Progenitor cell of endocrine pancreas (in vitro differentiated cells): ENCODE measurements around the genes MRPS18B, ATAT1, NRM, MUC21 and TCF19.

- PRO-cap = no peak
These were observed 4.4 kb downstream of the PPP1R10 start for GRCh38 chr6:30612321-30613320.

DNA sequence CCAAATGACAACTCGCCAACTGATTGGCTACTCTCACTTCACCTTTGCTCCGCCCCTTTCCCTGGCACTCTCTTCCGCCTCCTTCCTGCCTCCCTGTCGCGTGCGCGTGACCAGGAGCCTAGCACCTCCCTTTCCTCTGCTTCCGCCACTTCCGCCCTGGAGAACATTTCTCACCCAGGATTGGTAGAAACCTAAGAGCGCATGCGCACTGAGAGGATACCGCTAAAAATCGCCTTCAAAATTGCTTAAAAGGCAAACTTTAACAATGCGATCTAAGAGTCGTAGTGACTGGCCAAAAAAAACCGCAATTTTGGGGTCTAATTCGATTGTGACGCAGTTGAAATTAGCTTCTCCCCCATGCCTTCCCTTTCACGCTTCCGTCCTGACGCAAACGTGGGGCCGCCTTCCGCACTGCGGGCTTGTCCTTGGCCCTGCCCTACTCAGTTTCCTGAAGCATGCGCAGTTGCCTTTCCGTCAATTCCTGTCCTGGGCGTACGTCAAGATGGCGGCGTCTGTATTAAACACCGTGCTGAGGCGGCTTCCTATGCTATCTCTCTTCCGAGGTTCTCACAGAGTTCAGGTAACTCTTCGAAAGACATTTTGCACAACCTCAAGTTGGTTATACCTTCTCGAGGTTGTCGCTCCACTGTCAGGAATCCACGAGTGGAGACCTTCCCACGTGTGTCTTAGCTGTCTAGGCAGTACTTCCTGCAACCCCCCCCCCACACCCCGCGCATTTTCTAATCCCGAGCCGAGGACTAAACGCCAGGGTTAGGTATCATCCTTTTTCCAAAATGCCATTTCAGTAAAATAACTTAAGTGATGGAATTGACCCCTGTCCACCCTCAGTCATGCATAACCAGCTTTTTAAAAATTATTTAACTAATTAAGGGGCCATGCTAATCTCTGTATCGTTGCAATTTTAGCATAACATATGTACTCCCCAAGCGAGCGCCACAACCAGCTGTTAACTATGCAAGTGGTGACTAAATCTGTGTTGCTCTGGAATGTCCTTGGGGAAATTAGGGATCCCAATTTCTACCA, at the start of gene MRPS18B:
TSS of gene MRPS18B (plus strand) at position 477 of the 1,044 bp plus-strand sequence.
- PRO-cap = bidirectional peak, plus-strand start at position 159 of the sequence, minus-strand start outside the sequence; bidirectional peak, plus-strand start at position 477 of the sequence, minus-strand start at position 395 of the sequence

DNA sequence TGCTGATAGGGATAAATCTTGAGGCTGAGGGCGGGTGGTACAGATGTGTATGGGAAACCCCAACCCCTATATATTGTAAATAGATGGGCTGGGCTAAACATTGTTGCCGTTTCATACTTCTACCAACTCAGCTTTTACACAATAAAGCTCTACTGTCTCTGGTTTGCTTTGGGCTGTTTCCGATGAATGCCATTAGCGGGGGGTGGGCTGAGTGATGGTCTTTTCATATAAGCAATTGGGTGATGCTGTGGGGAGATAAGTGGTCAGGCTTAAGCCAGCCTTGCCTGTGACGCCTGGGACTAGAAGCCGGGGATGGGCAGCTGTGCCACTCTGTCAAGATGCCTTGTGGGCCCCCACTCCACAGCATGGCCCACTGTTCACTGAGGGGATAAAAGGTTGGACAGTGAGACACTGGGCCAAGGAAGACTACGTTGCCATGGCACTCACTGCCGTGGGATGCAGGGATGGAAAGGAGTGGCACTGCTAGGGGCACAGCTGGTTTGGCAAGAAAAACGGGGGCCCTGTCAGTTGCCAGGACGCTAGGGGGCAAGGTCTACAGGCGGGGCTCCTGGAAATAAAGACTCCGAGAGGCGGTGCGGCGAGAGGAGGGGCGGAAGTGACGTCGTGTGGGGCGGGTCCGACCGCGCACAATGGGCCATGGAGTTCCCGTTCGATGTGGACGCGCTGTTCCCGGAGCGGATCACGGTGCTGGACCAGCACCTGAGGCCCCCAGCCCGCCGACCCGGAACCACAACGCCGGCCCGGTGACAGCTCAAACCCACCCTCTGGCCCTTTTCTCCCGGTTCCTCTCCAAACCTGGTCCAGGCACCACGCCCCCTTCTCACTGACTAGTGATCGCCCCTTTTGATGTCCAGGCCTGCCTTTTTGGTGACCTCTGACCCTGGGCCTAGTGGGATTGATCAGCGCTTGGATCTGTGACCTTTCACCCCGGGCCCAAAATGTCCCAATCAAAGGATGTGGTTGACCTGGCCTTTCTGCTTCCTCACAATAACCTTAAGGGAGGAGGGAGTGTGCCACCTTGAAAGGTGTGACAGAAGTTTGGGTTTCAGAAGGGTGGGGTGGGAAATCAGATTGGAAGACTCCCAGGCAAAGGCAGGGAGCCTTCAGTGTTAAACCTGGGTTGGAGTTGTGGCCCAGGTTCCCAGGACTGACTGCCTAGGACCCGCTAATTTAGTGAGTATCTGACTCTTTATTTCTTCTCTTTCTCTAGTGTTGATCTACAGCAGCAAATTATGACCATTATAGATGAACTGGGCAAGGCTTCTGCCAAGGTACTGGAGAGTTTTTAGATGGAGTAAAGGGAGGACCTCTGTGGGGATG, at the start of gene ATAT1:
TSS of gene ATAT1 (plus strand) at position 646 of the 1,341 bp plus-strand sequence.
- PRO-cap = unidirectional peak, plus-strand start at position 650 of the sequence

DNA sequence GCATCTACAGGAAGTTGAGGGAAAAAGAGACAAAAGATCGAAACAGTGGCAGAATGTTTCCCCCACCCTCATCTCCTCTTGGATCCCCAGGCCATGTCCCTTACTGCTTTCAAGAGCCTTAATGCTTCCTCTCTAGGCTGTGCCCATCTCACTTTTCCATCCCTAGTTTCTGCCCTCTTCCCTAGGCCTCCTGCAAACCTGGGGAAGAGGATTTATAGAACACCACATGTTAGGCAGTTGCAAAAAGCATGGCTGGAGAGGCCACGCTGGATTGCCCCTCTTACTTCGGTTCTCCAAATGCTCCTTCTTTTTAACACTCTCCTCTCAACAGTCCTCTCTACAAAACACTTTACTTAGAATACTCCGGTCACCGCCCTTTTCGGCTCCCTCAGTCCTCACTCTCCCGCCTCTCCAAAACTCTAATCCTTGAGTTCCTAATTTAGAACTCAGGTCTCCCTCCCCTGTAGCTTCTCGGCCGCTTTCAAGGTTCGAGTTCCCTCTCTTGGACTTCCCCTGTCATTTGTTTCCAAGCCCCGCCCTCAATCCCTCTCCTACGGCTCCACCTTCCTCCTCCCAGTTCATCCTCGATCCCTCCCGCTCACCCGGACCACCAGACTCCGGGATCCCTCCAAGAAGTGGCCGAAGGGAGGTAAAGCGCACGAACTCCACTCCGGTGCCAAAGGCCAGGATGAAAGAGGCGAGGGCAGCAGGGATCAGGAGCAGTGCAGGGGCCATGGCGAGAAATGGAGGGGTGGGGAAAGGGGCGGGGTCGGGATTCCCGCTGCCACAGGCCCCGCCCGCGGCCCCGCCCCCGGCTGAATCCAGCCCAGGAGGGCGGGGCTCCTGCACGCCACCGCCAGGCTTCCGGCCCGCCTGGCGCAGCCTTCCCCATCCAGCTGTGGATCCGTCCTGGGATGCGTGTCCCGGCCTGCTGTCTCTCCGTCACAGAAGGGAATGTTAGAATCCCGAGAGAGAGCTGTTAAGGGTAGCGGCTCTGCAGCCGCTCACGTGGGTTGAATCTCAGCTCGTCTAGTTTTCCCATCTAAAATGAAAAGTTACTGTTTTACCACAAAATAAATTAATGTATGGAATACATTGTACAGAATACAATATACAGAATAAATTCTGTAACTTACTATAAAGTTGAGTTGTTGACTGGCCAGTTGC, at the start of gene NRM:
TSS of gene NRM (minus strand) at position 745 of the 1,167 bp plus-strand sequence.
- PRO-cap = bidirectional peak, plus-strand start at position 891 of the sequence, minus-strand start at position 690 of the sequence

GRCh38 chr6:30740376-30740638, 2.2 kb downstream of the FLOT1 start:
- PRO-cap = no peak

DNA sequence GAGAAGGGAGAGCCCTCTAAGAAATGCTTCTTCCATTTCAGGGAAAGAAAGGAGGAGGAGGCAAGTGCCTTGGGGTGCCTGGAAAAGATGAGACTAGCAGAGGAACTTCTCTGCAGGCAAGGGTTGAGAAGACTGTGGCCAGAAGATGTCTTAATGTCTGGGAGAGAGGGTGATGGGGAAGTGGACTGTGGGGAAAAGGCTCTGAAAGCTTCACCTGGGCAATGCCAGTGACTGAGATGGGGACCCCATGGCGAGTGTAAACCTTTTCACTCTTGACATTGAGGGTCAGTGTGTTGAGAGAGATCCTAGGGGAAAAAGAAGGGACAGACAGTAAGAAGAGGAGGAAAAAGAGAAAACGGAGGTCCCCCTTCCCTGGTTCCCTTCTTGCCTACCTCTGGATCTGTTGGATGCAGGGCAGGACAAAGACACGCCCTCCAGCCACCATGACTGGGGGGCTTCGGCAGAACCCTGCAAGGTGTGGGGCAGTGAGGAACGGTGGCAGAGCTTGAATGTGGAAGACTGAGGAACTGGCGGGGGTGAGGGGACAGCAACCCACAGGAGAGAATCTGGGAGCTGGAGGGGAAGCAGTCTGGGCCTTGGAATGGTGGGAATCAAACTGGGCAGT, 975 bp downstream of the FLOT1 start:
- PRO-cap = no peak

DNA sequence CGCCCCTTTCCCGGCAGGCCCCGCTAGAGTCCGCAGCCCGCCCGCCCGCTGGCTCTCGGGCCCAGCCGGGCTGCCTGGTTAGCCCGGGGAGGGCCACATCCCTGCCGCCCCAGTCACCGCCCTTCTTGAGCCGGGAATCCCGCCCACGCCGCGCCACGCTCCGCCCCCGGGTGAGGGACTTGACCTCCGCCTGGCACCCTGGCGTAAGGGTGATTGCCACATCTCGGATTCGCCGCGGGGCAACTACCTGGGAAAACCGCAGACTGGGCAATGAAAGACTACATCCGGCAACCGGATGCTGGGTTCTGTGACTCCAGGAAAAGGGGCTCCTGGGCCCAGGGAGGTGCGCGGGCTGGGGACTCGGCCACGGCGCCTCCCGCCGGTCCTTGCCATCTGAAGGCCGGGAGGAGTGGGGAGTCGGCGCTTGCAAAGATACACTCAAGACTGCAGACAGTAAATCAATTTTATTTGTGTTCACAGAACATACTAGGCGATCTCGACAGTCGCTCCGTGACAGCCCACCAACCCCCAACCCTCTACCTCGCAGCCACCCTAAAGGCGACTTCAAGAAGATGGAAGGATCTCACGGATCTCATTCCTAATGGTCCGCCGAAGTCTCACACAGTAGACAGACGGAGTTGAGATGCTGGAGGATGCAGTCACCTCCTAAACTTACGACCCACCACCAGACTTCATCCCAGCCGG, 419 bp upstream of the FLOT1 start:
- PRO-cap = bidirectional peak, plus-strand start at position 219 of the sequence, minus-strand start at position 72 of the sequence; bidirectional peak, plus-strand start at position 631 of the sequence, minus-strand start at position 457 of the sequence

- PRO-cap = no peak
These were observed 779 bp downstream of the IER3 start for GRCh38 chr6:30743459-30744076.

DNA sequence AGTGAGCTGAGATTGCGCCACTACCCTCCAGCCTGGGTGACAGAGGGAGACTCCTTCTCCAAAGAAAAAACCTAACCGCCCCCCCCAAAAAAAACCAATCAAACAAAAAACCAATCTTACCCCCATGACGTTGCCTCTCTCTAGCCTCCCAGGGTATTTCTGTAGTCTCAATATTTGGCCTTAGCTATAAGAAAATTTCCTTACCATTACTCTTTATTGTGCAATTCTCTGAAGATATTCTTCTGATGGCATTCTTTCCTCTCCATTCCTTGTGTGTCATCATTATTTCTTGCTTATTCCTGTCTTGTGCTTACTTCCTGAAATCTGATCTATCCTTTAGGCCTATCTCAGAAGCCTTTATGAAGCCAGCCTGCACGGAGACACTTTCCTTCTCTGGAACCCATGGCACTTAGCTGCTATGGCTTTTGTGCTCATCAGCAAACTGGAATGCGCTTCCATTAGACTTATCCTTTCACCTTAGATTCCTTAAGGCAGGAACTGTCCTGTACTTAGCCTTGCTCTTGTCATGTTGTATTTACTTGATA, 65.9 kb upstream of the DDR1 start:
- PRO-cap = no peak

DNA sequence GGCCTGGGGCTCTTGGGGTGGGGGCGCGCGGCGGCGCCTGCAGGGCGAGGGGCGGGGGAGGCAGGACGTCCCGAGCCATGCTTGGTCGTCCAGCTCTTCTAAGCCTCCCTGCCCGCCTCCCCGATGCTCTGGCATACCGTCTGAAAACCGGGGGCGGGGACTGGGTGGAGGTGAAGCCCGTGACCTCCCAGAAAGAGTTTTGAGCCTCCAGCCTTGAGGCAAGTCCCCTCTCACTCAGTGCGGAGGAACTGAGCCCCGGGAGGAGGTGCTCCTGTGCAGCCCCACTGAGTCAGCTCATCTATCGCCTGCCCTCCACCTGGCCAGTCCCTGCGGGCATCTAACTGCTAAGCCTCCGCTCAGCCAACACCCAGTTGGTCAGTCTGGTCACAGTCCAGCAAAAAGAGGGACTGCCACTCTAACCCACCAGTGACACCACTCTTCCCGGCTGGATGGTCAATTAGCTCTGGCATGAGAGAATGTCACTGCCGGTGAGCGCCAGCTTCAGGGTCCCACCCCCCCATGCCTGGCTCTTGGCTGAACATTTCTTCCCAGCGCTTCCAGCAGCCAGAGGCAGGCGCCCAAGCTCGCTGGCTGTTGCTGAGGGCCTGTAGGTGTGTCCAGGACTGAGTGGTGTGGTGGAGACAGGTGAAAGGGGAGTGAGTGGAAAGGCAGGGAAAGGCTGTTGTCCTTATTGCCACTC, 575 bp downstream of the DDR1 start:
- PRO-cap = bidirectional peak, plus-strand start at position 237 of the sequence, minus-strand start at position 142 of the sequence

DNA sequence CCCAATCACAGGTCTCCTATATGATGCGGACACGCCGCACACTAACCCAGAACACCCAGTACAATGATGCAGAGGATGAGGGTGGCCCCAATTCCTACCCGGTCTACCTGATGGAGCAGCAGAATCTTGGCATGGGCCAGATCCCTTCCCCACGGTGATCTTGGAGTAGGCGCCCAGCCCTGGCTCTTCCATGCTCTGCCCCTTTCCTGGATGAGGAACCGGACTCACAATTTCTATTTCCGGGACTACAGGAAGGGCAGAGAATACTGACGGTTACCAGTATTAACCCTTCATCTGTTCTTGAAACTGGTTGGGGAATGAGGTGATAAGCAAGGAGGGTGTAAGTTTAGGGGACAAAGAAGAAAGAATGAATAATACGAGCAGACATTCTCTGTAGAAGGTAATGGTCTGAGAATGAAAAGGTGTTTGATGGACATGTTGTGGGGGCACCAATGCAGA, 12.2 kb downstream of the MUCL3 start:
- PRO-cap = no peak

GRCh38 chr6:30983629-30983957, at the start of gene MUC21:
MUC21 (plus strand) TSS chr6:30983718.
- PRO-cap = no peak

- PRO-cap = no peak
These were observed 25.7 kb downstream of the MUC22 start for GRCh38 chr6:31036032-31036309.

GRCh38 chr6:31125142-31125678, 5.0 kb upstream of the CDSN start:
- PRO-cap = no peak

GRCh38 chr6:31157905-31158953, at the start of gene TCF19:
TCF19 (plus strand) TSS chr6:31158589.
- PRO-cap = unidirectional peak, minus-strand start at chr6:31158189; bidirectional peak, plus-strand start at chr6:31158616, minus-strand start at chr6:31158413

- PRO-cap = no peak
These were observed 5.4 kb downstream of the POU5F1 start for GRCh38 chr6:31164892-31165735.

DNA sequence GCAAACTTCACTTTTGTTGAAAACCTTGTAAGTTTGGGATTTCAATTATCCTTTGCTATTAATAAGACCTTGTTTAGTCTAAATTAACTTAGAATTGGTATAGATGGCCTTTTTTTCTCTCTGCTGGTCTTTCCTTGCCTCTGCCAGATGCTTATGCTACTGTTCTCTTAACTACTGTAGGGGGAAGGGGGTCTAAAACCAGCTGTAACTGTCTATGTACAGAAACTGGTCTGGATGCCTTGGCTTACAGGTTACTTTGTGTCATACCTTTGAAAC, 14.8 kb upstream of the POU5F1 start:
- PRO-cap = no peak

GRCh38 chr6:31353438-31353719, 3.6 kb downstream of the HLA-B start:
- PRO-cap = no peak

GRCh38 chr6:31354343-31355075, 2.5 kb downstream of the HLA-B start:
- PRO-cap = no peak

GRCh38 chr6:31378301-31378796, 21.4 kb upstream of the HLA-B start:
- PRO-cap = no peak